Measurements from ENCODE around the genes MAGIX, GAGE13, GAGE12D and EZHIP.

GRCh38 chrX:48919875-48920356, 1.1 kb upstream of the PIM2 start:
- RRBS, result no CpG with 5 or more reads among the region's 4 CpGs

DNA sequence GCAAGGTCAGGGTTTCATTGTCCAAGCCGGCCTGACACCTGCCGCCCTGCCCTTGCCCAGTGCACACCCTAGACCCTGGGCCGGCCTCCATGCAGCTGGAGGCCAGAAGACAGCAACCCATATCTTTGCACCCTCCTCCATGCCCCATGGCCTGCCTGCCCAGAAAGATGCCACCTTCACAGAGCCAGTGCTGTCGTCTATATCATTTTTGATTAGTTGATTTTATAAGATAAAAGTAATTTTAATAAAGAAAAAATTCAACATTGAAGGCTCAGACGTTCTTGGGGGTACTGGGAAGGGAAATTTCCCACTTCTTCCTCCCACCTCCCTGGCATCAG, 3.6 kb upstream of the PIM2 start:
- RRBS, result no CpG with 5 or more reads among the region's 5 CpGs

DNA sequence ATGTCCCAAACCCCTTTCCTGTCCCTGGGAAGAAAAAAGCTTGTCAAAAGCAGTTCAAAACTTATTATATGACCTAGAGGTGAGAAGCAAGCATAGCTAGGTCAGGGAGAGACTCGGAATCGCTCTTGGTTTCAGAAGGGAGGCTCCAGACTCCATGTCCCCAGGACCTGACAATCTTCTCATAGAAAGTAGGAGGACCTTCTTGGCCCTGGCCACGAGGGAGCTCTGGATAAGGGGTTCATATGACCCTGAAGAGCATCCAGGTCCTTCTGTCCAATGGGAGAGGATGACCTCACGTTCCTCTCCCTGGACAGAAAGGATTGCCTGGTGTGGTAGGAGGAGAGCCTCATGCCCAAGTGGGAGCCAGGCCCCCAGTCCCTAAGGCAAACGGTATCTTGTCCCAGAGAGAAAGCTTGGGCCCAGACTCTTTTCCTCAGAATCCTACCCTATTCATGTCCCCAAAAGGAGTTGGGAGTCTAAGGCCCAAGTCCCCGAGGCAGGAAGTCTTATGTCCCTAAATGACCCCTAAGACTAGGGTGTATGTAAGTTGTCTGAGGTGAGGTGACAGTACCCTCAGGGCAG, 2.6 kb downstream of the OTUD5 start:
- RRBS, result no CpG with 5 or more reads among the region's 6 CpGs

GRCh38 chrX:49041693-49042762, 1.1 kb downstream of the TFE3 start:
- RRBS, result no CpG with 5 or more reads among the region's 12 CpGs

- RRBS, result 4% methylated on average over 5 of the region's 13 CpGs
Measured at GRCh38 chrX:49042763-49043066, 442 bp downstream of the TFE3 start.

- RRBS, result no CpG with 5 or more reads among the region's 36 CpGs
Measured at GRCh38 chrX:49162519-49163180, at the start of gene MAGIX. TSS of gene MAGIX (plus strand) at chrX:49162758.

- RRBS, result 6% methylated on average over 14 of the region's 38 CpGs
Measured at GRCh38 chrX:49166900-49168090, 4.4 kb upstream of the PLP2 start.

DNA sequence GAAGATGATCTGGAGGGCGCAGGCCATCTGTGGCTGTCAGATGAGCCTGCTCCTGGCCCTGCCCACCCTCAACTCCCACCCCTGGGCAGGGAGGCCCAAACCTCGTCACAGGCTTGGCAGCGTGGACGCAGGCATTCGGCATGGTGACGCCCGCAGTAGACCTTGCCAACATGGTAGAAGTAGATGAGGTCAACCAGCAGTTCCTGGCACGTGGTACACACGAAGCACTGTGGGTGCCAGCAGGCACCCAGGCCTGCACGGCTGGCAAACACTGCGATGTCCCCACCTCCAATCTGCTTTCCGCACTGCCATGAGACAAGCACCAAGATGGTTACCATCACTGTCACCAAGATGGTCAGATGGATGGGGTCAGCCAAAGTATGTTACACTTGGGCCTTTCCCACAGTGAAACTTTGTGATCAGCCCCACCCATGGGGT, 6.5 kb downstream of the PLP2 start:
- RRBS, result no CpG with 5 or more reads among the region's 12 CpGs

DNA sequence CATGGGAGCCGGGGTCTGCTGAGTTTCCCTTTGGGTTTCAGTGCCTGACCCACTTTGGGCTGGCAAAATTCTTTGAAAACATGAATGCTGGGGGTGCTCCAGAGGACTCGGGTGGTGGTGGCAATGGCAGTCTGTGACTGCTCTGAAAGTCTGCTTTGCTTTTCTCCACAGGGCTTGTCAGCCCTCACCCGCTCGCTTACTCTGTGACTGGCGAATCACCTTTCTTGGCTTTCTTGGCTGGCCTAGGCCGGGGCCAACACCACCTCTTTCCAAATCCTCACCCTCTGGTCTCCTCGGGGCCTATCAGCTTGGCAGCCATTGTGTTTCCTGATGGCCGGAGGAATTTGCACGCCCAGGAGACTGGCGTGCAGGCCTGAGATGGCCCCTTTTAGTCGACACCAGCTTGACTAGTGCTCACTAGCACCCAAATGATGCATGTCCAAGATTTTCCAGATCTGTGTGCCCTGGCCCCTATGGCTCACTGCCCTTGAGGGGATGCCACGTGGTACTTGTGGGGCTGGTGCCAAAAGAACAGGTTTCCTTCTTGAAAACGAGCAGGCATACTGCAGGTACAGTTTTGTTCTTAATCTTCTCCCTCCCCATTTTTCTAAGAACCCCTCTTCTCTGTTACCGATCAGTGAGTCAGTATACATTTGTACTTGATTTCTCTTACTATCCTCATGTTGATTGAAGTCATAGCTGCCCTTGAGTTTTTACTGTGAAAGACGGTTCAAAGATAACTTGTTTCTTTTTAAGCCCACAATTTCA, 7.6 kb downstream of the PPP1R3F start:
- RRBS, result 14% methylated on average over 2 of the region's 15 CpGs

- RRBS, result no CpG with 5 or more reads among the region's 14 CpGs
Measured at GRCh38 chrX:49331344-49331694, at the start of gene GAGE13. TSS of gene GAGE13 (plus strand) at chrX:49331582.

GRCh38 chrX:49541328-49541802, at the start of gene GAGE12D:
TSS of gene GAGE12D (plus strand) at chrX:49541733.
- RRBS, result no CpG with 5 or more reads among the region's 16 CpGs

DNA sequence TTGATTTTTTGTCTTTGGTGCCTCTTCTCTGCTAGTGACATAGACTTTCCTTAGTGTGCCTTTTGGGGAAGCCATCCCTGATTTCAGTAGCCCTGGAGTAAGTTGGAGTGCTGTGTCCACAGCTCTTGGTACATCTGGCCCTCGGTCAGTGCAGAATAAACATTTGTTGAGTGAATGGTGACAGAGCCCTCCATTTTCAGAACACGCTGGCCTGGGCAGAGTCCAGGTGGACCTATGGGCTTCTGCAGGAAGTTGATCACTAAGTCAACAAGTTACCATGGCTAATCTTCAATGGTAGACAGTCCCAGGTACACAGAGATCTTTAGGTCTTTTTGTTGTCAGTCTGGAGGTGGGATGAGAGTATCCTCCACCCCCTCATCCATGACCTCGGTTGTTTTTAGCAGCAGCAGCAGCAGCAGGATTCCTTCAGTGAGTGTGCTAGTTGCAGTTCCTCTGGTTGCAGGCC, 2.0 kb upstream of the USP27X start:
- RRBS, result no CpG with 5 or more reads among the region's 3 CpGs

- RRBS, result no CpG with 5 or more reads among the region's 10 CpGs
Measured at GRCh38 chrX:50067321-50068057, 133.3 kb downstream of the AKAP4 start.

- RRBS, result no CpG with 5 or more reads among the region's 2 CpGs
Measured at GRCh38 chrX:50111556-50112148, 89.2 kb downstream of the AKAP4 start.

- RRBS, result no CpG with 5 or more reads among the region's 2 CpGs
Measured at GRCh38 chrX:50202345-50202853, 1.6 kb upstream of the AKAP4 start.

DNA sequence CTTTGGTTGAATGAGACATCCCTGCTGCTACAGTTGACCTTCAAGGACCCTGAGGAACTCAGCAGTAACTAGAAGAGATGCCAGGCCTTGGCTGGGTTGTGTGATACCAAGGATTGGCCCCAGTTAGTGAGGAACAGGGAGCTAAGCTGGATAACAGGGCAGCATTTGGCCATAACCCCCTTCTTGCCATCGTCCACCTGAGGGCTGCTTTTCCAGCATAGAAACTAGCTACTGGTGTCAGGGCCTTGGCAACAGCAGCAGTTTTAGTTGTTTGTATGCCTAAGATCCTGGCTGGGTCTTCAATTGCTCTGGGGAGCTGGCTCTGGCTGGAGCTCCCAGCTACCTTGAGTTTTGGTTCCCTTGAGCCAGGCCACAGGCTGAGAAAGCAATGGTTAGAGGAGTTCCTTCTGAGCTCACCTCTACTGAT, 124.4 kb upstream of the DGKK start:
- RRBS, result no CpG with 5 or more reads among the region's 1 CpG

- RRBS, result no CpG with 5 or more reads among the region's 4 CpGs
Measured at GRCh38 chrX:50668844-50669405, 145.1 kb downstream of the SHROOM4 start.

GRCh38 chrX:51406543-51407070, at the start of gene EZHIP:
TSS of gene EZHIP (plus strand) at chrX:51406948.
- RRBS, result 96% methylated on average over 5 of the region's 25 CpGs

DNA sequence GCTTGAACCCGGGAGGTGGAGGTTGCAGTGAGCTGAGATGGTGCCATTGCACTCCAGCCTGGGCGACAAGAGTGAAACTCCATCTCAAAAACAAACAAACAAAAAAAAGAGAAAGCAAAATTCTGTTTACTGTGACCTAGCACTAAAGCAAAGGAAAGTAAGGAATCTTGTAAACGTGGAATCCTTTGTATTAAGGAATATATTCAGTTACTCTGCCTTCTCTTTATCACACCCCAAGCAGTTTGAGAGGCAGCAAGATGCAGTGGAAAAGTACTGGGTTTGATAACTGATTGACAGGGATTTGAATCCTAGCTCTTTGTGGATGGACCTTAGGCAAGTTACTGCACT, 42.6 kb upstream of the MAGED1 start:
- RRBS, result no CpG with 5 or more reads among the region's 3 CpGs

Data from epithelial cell of esophagus (primary cell).